HT-29 (cell line): ENCODE measurements around a stretch of chr2.

- RAMPAGE, long total RNA: no peak
Observed at GRCh38 chr2:8677609-8678605, 3.9 kb upstream of the ID2 start.

GRCh38 chr2:8863269-8864082 lies 26.1 kb upstream of the KIDINS220 start:
- RAMPAGE, long total RNA: no peak

DNA sequence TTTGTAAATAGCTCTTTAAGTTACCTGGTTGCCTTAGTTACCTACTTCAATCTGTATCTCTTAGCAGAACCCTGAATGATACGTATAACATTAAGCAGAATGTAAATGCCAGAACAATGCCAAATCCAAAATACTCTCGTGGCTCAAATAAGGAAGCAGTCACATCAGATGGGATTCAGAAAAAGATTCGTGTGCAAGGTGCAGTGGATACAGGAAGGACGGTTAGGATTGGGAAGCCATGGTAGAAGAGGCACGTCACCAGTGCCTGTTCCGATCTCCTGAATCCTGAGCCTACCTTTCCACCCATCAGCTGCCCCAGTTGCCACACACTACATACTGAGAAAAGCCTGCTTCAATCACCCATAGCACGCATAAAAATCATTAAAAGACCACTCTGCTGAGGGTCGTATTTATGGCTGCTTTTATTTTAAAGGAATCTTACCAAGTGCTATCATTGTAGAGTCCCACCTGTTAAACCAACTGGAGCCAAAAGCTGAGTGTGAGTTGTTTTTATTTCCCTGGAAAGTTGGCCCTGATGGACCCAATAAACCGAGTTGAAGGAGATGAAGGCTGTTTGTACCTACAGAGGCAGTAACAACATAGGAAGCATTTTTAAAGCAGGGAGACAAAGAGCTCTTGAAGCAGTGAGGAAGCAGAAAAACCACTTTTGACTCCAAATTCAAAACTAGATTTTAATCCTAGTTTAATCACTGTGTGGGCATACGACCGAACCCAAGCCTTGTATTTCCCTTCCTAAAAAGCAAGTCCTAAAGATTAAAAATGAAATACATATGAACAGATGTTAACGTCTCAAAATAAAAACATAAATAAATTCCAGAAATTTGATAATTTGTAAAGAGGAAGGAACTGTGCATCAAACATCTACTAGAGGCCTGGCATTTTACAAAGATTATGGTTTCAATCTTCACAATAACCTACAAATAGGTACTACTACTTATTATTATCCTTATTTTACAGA lies 6.4 kb downstream of the MBOAT2 start:
- RAMPAGE, long total RNA: no peak

DNA sequence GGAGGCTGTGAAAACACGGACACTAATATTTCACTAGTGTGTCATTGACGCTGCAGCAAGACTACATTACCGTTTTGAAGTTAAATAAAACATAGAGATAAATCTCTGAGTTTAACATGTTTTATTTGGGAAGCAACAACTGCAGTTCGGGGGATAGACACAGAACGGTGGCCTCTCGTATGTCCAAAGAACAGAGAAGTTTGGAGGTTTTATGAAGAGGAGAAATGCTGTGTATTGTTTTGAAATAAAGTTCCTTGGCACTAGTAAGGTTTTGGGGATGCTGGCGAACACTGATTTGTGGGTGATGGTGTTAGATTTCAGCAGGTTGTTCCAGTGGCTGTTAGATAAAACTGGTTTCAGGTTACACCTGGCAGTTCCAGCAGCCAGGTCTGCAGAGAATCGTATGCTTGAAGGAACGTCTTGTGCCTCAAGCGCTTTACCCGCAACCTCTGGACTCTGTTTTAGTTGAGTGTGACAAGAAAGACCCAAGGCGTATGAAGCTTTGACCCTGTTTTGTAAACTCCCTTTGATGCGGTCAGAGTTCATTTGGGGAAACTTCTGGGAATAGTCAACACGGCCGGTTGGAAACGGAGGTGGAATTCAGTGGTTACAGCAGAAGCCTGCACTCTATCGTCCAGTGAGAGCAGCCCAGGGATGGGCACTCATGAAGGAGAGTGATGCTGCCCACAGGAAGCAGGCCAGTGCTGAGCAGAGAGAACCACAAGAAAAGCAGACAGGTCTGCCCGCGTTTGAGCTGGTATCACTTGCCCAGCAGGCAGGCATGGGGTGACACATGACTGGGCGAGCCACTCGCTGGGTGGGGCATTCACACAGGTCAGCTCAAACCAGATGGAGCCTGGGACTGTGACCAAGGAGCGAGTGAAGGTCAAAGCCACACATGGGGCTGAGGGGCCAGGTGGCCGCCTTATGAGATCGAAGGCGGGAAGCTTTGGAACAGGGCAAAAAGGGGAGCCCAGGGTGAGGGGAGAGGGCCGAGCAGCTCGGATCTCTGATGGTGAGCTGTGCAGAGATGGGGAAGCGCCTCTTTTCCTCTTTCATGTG lies 99.4 kb upstream of the MBOAT2 start:
- RAMPAGE, long total RNA: no peak

DNA sequence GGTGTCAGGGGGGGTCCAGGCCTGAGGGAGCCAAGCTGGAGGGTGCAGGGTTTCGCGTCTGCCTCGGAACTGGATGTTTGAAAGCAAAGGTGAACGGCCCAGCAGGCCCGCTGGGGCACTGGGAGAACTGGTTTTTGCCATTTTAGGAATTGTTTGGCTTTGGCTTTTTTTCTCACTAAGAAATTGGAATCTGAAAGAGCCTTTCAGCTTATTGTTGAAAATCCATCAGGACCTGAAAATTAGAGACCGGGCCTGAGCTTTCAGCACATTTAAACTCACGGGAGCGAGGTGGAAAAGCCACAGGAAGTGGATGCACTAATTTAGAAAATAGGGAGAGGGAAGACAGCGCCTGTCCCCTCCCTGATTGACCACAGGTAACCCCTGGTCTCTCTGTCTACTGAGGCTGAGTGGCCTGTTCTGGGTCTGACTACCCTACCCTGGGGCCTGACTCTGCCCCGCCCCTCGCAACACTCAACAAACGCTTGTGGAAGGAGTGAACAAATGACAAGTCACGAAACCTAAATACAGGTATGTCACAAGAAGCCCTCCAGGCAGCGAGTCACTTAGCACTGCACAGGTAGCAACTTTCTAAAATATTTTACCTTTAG lies 100.3 kb upstream of the MBOAT2 start:
- RAMPAGE, long total RNA: no peak

- RAMPAGE, long total RNA: no peak
Observed at GRCh38 chr2:9112099-9112825, 94.3 kb upstream of the ASAP2 start.

- RAMPAGE, long total RNA: no peak
Observed at GRCh38 chr2:9145110-9145550, 61.5 kb upstream of the ASAP2 start.

DNA sequence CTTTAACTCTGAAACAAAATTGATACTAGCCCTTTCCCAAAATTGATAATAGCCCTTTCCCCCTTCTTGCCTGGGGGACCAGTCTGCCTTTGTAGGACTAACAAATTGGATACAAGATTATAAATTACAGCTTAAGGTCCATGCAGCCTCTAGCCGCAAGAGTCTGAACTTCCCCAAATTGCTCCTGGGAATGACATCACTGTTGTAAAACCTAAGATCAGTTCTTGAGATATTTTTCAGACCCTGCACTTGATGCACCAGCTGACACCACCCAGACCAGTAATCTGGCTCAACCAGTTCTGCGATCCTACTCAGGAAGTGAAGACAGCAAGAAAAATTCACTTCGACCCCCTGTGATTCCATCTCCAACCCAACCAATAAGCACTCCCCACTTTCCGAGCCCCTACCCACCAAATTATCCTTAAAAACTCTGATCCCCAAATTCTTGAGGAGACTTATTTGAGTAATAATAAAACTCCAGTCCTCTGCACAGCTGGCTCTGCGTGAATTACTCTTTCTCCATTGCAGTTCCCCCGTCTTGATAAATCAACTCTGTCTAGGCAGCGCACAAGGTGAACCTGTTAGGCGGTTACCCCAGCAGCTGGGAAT lies 35.8 kb upstream of the ASAP2 start:
- RAMPAGE, long total RNA: no peak

DNA sequence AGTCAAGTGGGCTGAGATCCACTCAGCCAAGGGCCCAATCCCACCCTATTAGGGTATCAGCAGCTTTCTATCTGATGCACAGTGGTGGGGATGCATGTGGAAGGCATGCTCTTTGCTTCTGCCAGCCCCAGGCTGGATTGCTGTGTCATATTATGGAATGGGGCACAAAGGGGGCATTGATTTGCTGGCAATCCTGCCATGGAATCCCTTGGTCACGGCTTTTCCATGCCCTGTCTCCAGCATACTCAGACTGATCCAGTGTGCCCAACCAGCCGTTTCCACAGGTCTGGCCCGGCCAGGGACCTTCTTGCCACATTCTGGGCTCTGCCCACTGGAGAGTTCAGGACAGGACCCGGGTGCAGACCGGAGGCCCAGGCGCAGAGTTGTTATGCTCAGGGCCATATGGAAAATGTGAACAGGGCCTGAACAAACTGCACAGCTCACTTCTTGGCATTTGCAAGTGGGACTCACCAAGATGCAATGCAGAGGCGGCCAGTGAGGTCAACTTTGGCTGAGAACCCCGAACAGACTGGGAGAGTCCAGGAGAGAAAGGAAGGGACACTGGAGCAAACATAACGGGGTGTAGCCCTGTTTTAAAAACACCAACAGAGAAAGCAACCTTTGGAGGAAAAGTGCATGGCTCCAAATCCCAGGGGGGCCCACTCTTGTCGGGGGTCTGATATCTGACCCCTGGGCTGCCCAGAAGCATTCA lies 15.6 kb upstream of the ASAP2 start:
- RAMPAGE, long total RNA: no peak

DNA sequence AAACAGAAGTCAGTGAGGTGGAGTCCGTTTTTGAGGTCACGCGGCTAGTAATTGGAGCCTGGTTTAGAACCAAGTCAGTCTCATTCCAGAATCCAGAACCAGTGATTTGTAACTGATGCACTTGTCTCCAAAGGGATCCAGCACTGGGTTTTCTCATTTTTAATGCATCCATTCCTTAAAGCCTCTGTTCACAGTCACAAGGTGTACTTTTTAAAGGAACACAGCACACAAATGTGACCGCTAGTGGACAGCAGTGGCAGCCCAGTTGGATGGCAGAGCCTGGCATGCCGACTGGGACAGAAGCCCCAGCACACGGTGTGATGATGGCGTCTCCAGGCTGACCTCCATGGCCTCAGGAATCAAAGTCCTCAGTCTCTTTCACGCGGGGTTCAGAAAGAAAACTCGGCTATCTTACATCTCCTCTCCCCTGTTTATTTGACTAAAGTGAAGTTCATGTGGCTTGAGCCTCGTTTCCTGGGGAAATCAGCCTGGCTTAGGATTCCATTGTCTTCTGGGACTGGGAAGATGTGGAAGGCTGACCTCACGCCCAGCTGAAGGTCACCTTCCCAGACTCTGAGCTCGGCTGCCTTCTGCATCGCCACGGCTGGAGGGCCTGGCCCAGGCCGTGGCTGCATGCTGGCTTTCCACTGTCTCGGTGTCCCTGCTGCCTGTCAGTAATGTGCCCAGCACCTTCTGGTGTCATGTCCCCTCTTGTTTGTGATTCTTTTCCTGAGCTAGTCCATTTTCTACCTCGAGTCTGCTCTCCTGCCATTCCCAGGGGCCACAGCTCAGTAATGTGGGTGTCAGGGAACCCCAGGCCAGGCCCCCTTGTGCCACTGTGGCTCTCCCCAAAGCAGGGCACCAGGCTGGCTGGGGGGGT lies 56.1 kb downstream of the ASAP2 start:
- RAMPAGE, long total RNA: no peak

- RAMPAGE, long total RNA: no peak
Observed at GRCh38 chr2:9368328-9368614, 55.1 kb downstream of the ITGB1BP1 start.

DNA sequence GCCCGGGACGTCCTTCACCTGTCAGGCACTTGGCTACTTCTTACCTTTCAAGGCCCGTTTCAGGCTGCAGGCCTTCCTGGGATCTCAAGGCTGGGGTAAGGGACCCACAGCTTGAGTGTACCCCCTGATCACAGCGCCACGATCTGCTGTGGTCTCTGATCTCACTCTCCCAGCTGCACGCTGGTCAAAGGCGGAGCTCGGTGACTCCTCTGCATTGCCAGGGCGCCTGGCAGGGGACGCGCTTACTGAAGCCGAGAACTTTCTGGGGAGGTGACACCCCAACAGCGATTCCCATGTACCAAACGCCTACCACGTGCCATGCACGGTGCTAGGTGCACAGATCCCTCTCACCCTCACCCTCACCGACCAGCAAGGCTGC lies 904 bp downstream of the ITGB1BP1 start:
- RAMPAGE, long total RNA: no peak

- RAMPAGE, long total RNA: no peak
Observed at GRCh38 chr2:9523734-9524191, 31.9 kb downstream of the ADAM17 start.

DNA sequence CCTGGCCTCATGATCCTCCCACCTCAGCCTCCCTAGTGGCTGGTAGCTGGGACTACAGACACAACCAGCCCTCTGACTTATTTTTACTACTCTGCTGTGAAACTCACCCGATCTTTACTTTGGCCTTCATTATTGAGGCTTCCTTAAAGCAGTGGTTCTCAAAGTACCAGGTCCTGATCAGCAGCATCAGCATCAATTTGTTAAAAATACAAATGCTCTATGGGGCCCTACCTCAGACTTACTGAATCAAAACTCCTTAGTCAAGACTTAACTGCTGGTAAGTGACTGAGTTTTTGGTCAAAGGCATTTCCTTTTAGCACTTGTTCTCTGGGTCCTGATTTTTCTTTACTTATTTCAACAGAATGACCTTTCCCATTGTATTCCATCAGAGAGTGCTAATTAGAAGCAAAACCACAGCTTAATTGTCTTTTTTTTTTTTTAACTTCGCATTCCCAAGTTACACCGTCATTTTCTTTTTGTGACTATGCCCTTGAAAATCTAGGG lies 18.4 kb upstream of the ADAM17 start:
- RAMPAGE, long total RNA: no peak

DNA sequence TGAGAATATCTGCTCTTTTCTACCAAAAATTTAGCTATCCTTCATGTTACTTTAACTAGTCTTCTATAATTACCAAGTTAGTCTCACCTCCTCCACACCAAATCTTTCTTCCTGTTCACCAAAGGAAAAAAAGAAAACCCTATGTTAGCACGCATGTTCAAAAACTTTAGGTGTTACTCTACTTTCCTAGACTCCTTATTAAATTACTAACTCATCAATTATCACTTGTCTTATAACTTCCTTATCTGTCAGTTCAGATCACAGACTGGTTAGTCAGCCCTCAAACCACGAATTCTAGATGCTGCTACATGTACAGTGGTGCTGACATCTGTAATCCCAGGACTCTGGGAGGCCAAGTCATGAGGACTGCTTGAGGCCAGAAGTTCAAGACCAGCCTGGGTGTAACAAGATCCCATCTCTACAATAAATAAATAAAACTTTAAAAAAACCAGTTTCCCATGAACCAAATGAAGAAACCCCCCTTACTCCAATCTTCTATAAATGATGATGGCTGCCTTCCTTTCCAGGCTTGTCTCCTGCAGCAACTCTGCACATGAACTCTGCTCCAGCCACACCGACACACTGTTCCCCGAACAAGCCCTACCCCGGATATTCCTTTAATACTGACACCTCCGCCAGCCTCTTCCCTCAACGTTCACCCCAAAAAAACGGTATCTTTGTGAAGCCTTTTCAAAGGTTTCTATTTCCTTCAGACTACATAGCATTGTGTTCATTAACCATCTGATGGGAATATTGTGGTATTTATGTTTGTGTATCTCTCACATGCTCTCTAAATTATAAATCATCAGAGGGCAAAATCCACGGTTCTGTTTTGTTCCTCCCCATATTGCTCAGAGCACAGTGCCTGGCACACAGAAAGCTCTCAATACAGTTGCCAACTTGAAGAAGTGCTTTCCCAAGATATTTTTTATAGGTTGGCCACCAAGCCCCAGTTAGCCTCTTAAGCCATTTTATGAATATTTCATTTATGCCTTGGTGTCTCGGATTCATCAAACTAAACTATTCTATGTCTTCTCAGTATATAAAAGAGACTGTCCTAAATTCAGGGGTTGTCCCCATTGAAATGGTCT lies 3.2 kb downstream of the YWHAQ start:
- RAMPAGE, long total RNA: no peak

DNA sequence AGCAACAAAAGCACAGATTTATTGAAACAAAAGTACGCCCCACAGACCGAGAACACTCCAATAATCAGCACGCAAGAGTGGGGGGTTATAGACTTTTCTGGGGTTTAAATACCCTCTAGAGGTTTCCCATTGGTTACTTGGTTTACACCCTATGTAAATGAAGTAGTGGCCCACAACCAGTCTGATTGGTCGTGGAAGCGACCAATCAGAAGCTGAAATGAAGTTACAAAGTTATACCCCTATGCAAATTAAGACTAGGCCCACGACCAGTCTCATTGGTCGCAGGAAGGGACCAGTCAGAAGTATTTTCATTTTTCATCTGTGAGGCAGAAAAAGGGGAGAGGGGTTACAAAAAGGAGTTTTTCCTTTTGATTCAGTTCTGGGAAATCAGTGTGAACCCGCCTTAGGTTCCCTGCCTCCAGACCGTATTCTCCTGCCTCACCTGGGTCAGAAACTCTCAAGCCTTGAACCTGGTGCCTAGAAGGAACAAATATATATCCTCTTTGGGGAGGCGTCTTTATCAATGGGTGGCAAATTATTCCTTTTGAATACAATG lies 55.3 kb upstream of the YWHAQ start:
- RAMPAGE, long total RNA: no peak

DNA sequence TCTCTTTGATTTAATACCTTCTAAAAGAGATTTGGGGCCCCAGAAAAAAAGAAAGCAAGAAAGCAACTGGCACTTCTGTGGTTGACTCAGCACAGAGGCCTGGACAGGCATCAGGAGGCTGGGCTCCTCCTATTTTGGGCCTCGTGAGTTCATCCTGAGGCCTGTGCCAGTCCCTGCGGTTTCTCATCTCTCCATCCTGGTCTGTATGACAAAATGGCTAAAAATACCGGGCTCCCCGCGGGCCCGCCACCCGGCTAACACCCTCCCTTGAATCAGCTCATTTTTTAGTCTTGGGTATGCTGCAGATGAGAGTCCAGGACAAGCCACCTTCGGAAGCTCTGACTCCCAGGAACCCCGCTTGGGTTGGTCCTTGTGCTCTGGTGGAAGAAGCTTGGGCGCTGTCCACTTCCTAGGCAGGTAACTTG lies 62.4 kb upstream of the YWHAQ start:
- RAMPAGE, long total RNA: no peak

DNA sequence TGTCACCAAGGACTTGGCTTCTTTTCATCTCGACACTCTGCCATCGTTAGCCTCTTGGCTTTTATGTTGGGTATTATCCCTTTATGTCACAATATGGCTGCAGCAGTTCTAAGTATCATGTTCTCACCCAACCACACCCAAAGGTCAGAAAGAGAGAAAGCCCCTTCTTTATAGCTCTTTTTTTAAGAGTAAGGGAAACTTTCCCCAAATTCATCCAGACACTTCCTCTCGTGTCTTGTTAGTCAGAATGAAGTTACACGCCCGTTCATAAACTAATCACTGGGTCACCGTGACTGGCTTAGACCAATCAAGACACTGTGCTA lies 104.9 kb upstream of the TAF1B start:
- RAMPAGE, long total RNA: no peak

GRCh38 chr2:9765674-9766025 lies 77.6 kb upstream of the TAF1B start:
- RAMPAGE, long total RNA: no peak

DNA sequence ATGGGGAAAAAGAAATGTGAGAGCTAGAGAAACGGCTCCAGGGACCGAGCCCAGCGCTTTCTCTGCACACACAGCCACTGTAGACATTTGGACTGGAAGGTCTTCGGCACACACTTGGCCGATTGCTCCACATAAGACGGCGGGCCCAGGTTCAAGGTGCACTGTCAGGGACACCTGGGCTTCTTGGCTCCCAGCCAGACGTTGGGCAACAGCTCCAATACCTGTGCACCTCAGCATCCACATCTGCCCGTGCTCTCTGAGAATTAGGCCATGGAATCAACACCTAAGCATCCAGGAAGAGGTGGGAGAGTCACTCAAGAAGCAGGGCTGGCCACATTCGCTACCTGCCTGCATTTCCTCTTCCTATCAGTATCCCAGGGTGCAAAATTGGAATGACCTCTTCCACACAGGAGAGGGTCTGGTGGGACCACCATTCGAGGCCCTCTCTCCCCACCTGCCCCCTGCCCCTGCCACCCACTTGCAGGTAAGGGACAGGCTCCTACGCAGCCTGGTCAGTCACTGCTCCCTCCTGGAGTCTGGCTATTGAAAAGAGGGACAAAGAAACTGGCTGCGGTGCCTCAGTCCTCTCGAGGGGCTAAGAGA lies 40.1 kb upstream of the TAF1B start:
- RAMPAGE, long total RNA: no peak